Mesenteric fat pad (tissue), 1 donor: ENCODE measurements around a stretch of chr18.

DNA sequence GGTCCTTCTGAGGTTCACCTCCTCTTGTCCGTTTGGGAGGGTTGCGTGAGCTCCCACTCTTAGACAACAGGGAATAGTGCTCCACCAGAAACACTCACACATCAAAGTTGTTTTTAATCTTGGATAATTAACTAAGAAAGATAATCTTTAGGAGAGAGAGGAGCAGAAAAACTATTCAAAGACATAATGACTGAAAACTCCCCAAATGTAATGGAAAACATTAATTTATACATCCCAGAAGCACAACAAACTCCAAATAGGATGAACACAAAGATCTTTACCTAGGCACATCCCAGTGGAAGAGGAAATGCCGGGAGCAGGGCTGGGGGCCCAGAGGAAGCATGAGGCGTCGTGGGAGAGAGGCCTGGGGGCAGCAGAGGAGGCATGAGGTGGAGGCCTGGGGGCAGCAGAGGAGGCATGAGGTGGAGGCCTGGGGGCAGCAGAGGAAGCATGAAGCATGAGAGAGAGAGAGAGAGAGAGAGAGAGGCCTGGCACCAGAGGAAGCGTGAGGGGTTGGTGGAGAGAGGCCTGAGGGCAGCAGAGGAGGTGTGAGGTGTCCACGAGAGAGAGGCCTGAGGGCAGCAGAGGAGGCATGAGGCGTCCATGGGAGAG is 55.9 kb upstream of the KCNG2 start:
- PRO-cap, result no peak

- PRO-cap, result no peak
Measured at GRCh38 chr18:79825713-79826298, 28.1 kb downstream of the KCNG2 start.

GRCh38 chr18:79901195-79901721 is 50.2 kb downstream of the SLC66A2 start:
- PRO-cap, result no peak

GRCh38 chr18:79911772-79912327 is 39.6 kb downstream of the SLC66A2 start:
- PRO-cap, result no peak

DNA sequence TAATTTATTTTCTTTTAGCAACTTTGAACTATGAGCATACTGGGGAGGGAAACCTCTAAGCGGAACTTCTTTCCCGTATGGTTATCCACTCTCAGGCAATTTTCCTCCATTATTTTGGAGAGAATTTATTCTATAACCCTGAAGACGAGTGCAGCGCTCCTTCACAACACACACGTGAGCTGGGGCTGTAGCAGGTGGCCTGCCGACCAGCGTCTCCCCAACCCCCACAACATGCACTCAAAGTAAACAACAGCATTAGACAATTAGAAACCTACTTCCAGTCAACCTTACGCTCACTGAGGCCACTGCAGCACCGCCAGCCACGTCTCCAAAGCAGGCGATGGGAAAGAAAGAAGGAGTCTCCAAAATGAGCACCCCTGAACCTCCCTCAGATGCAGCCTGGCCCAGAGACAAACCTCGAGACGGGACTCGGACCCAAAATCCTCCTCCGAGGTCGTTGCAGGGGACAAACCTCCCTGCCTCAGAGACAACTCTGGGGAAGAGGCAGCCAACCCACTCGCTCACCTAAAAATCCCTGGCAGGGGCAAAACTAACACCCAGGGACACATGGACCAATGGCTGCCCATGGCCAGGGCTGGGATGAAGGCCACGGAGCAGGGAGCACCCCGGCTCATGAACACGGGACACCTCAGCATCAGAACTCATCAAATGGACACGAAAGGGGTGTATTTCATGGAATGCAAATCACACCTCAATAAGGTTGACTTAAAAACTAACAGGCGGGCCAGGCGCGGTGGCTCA is 2.6 kb downstream of the SLC66A2 start:
- PRO-cap, result no peak

GRCh38 chr18:79953017-79953424 is 1.6 kb upstream of the SLC66A2 start:
- PRO-cap, result no peak

DNA sequence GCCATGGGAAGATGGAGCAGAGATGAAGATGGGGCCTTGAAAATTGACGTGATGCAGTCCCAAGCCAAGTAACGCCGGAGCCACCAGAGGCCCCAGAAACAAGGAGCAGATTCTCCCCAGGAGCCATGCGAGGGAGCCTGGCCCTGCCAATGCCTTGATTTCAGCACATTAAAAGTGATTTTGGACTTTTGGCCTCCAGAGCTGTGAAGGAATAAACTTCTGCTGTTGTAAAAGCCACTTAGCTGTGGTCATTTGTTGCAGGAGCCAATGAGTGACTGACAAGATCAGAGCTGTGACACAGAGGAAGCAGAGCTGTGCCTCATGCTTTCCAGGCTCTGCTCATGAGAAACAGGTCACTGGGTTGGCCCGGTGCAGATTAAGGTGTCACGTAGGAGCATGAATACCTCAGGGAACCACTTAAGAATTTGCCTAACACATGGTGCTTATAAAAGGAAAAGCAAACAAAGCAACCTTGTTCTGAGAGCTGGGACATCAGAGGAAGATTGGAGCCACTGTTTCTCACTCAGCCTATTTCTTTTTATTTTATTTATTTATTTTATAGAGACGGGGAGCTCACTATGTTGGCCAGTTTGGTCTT is 2.8 kb upstream of the SLC66A2 start:
- PRO-cap, result no peak

GRCh38 chr18:79970165-79970825 is 5.9 kb downstream of the HSBP1L1 start:
- PRO-cap, result no peak

GRCh38 chr18:79973479-79974089 is 9.1 kb downstream of the HSBP1L1 start:
- PRO-cap, result no peak

DNA sequence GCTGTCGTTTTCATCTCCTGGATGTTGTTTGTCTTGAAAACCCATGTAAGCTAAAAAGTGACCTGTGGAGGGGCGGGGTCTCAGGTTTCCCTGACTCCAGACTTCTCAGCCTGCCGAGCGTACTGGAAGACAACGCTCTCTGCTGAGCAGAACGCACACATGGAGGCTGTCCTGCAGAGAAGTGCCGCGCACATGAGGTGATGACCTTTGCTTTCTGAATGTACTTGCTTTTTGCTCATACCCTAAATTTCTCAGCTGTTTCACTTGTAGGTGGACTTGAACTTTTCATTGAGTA is 4.1 kb downstream of the RBFA start:
- PRO-cap, result no peak